Cardiac atrium fibroblast (primary cell): ENCODE measurements around a stretch of chr12.

- RAMPAGE, long total RNA = no peak
These were observed 39.4 kb downstream of the ZNF664 start for GRCh38 chr12:124012344-124012899.

DNA sequence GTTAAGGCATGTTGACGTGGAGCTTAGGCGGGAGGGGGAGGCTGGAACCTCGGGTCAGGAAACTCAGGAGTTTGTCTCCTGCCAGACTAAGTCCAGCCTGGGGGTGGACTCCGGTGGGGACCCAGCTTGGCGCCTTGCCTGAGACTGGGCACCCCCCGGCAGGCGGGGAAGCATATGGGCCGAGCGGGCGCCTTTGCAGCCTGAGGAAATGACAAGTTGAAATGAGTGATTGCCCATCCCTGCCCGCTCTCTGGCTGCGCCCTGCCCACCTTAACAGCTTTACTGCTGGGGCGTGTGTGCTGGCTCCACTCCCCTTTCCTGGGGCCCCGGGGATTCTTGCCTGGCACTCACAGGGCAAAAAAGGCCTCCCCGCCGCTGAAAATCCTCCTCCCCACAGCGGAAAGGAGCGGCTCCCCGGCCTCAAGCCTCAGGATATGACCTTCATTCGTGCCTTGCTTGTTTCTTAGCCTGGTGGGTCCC is 1.4 kb downstream of the RFLNA start:
- RAMPAGE, long total RNA = no peak

DNA sequence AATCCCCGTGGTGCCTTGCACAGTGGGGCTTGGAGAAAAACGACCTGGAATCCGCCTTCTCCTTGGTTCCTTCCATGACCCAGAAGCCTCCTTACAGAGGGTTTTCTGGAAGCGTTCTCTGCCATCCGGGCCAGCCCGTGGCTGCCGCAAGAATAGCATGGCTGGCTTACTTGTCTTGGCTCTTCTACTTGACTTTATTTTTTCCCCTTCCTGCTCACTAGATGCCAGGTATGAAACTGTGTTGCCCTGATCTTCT is 2.1 kb downstream of the RFLNA start:
- RAMPAGE, long total RNA = no peak

- RAMPAGE, long total RNA = no peak
These were observed 58.9 kb downstream of the RFLNA start for GRCh38 chr12:124353690-124354336.

GRCh38 chr12:124357739-124358788 is 63.2 kb downstream of the RFLNA start:
- RAMPAGE, long total RNA = no peak

DNA sequence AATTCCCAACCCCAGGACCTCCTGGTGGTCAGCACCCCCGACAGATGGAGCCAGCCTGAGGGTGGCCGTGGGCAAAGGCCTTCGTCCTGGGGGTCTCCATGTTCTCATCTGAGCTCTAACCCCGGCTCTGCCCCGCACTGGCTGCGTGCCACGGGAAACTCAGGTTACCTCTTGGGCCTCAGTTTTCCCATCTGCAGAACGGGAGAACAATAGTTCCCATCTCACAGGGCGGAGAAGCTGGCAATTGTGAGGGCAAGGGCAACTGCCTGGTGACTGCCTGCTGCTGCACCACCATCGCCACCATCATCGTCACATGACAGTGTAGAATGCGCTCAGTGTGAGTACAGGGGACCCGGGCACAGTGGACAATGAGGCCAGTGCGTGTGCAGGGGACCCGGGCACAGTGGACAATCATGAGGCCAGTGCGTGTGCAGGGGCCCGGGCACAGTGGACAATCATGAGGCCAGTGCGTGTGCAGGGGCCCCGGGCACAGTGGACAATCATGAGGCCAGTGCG is 78.0 kb downstream of the RFLNA start:
- RAMPAGE, long total RNA = no peak

DNA sequence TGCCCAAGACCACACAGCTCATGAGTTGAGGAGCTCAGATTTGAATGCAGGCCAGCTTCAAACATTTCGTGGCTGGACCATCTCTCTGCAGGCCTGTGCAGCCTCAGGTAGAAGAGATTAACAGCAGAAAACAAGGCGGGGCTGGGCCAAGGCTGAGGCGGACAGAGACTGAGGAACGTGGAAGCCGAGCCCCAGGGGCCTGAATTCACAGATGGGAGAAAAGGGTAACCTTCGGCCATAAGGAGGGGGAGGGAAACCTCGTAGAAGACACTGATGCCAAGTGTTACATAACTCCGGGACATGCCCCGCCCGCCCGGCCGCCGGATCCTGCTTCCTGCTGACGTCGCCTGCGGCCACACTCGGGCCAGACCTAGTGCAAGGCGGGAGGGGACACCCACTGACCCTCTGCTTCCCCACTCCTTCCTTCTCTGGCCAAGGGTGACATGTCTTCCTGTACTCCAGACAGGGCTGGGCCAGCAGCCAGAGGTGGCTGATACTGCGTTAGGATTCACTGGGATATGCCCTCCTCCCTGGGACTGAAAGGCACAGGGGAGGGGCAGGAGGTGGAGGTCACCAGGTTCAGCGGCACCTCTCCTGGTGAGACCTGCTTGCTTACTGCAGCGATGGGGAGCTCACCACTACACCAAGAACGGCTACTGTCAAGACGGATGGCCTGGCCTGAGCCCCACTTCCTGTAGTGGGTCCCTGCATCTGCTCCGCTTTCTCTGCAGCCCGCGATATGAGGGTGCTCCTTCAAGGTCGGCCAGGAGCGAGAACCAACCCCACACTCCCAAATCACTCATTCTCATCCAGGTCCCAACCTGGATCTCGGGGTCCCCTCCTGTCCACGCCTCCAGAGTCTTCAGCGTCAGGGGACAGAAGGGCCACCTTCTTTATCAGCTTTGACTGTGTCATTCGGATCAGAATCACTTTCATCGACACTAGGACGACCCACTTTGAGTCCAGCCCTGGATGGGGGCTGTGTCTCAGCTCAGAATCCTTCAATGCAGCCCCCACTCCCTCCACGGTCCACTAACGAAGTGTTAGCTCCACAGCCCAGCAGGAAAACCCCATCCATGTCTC is 87.1 kb downstream of the RFLNA start:
- RAMPAGE, long total RNA = no peak

DNA sequence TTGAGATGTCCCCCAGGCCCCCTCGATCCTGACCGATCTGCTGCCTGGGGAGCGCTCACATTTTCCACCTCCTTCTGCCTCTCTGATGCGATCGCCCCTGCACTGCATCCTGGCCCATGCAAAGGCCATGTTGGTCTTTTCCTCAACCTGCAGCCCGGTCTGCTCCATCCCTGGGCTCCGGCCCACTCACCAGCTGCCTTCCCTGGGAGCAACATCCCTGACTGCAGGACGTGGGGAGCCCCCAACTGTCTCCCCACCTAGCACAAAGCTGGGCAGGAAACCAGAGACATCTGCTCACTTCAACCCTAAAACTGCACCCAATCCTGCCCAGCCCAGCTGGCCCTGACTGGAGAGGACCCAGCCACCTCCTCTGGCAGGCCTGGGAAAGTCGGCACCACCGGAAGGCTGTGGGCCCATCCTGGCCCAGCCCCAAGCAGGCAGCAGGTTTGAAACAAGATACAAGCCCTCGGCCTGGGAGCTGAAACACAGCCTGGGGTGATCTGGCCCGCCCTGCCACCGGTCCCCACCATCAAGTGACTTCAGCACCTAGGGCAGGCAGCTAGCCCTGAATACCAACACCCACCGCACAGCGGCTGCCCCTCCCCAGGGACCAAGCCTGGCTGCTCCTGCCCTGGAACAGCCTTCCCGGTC is 115.4 kb downstream of the RFLNA start:
- RAMPAGE, long total RNA = no peak

DNA sequence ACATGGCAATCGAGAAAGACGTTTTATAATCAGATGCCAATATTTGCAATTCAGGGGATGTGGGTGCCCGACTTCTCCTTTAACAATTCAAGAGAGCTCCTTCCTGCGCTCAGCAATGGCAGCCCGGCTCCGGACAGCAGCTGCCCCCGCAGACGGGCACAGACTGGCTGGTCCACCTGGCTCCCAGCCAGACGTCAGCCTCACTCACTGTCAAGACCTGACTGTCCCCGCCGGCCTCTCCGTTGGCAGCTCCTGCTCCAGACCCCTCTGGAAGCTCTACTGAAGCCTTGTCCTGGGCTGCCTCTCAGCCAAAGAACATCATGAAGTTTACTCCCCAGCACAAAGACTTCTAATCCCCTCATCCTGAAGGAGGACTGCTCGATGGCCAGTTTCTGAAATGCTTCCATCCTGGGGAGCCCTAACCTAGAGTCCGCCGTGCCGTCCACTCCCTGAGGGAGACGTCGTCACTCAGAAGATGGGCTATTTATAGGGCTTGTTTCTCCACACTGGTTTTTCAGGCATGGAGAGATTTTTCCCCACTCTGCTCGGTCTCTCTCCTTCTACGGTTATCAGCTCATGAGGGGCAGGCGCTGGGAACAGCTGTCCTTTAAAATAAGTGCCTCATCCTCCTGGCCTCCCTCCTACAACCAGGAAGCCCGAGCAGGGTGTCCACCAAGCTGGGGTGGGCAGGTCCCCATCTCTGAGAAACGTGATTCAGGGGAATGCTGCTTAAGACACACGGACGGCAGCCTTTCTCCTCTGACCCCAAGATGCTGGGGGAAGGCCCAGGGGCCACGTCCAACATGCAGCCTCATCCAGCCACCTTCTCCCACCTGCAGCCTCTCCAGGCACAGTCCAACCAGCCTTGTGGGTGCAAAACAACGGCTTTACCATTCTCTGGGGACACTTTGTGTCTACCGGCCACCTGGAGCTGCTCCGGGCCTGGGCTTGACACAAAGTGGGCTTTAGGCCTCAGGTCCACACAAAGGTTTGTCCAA is 126.4 kb downstream of the RFLNA start:
- RAMPAGE, long total RNA = no peak

- RAMPAGE, long total RNA = no peak
These were observed 101.2 kb downstream of the NCOR2 start for GRCh38 chr12:124465926-124466841.

- RAMPAGE, long total RNA = no peak
These were observed 100.4 kb downstream of the NCOR2 start for GRCh38 chr12:124467053-124467378.

GRCh38 chr12:124490747-124491505 is 76.5 kb downstream of the NCOR2 start:
- RAMPAGE, long total RNA = no peak

GRCh38 chr12:124498821-124499241 is 68.6 kb downstream of the NCOR2 start:
- RAMPAGE, long total RNA = no peak

DNA sequence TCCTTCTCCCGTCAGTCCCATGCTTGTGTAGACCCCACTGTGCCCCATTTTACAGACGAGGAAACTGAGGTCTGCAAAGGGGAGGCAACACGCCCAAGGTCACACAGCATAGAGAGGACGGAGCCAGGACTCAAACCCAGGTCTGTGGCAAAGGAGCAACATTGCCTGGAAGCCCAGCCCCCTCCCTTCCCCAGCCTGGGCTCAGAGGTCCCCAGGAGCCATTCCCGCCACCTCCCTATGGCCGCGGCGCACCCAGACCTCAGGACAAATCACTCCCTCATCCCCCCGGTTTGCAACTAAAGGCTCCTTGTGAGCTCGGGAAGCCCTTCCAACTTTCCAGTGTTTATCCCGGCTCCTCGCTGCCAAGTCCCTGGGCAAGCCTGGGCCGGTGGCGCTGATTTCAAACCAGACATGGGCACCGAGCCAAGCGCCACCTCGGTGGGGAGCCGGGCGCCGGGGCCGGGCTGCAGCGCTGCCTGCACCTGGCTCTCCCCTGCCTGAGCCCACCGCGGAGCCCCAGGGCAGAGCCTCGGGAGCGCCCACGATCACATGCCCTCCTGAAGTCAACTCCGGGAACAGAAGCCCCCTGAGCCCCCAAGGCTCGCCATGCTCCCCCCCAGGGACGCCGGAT is 50.2 kb downstream of the NCOR2 start:
- RAMPAGE, long total RNA = no peak

DNA sequence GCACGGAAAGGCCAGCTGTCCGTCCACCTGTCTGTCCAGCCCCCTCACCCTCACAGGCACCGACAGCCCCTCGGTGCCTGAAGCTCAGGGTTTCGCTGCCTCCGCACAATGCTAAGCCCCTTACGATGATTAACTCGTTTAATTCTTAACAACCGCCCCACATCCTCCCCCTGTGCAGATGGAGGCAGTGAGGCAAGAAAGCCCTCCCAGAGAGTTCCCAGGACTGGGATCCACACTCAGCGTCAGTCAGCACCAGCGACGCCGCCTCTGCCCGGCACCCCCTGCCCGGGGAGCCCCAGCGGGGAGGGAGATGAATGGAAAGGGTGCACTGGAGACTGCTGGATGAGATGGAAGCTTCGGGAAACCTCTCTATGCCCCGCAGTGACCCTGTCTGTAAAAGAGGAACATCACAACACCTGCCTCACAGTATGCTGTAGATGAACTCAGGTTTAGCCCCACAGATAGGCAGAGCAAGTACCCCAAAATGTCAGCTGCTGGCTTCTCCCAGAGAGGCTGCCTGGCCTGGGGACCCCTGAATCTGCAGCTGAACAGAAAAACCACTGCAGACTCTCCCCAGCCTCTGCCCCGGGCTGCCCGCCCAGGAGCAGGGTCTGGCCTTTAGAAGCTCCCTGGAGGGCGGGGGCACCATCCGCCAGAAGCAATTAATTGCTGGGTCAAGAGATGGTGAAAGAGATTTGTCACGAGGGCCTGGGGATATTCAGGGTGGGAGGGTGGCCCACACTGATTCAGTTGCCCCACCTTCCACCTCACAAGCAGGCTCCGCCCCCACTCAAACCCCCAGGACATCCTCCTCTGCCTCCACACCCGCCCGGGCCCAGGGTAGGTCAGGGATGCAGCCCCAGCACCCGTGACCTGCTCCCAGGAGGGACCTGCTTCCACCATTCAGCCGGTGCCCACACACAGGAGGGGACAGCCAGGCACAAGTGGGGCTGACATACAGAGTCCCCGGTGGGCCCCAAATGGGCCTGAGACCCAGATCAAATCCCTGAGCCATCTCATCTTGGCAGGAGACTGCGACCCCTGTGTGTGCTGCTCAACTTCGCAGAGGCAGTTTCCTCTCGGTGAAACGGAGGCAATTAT is 23.3 kb downstream of the NCOR2 start:
- RAMPAGE, long total RNA = no peak

GRCh38 chr12:124633821-124634465 is 66.5 kb upstream of the NCOR2 start:
- RAMPAGE, long total RNA = no peak

DNA sequence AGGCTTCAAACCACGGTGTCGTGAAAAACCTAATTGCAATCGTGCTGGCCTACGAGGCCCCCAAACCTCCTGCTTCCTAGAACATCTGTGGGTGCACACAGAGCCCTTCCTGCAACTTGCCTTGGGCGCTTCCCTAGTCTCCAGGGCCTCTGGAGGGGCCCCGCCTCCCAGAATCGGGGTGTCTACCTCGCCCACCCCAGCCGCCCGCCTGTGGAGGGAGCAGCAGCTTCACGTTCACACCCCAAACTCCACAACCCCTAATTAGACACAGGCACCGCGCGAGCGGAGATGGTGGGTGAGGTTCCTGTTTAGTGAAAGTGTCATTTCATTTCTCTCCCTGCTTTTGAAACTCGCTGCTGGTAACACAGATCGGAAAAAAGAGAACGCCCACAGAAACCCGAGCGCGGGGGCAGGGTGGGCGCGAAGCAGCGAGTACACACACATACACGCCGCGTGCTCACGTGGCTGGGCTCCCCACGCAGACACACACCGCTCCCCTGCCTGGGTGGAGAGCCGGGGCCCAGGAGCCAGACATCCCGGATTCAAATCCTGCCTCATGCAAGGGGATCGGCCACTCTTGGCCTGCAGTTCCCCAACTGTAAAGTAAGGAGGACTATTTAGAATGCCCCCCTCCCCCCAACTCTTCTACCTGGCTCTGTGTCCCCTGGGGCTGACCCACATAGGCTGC is 79.0 kb upstream of the NCOR2 start:
- RAMPAGE, long total RNA = no peak

DNA sequence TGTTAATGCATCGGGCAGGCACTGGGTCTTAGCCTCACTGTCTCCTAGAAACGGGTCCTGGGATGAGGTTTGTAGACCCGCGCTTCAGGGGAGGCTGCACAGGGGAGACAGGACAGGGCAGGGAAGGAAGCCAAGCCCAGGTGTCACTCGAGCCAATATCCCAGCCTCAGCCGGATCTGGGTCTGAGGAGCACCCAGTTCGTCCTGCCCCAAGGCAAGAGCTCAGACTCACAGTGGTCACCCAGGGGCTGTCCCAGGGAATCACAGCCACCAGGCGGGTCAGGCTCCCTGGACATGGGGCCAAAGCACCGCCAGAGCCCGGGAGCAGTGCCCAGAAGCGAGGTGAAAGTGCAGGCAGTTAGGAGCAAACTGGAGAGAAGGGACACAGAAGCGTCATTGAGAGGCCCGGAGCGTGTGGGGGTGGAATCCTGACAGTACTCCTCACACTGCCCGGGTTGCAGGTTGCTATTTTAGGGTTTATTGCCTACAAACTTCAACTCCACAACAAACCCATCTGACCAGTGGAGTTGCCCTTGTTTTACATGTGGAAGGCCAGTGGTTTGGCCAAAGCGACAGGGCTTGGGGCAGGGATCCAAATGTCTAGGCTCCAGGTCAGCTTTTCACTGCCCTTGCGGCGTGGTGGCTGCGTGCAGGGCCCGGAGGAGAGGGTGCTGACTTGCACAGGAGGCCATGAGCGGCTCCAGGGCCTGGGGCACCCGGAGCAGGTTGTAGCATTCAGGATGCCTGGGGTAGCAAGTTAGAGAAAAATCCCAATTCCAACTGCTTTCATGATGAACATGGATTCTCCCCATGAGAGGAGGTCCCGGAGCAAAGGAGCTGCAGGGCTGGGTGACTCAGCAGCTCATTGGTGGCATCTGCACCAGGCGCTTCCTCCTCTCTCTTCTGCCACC is 112.2 kb upstream of the NCOR2 start:
- RAMPAGE, long total RNA = no peak

GRCh38 chr12:124694597-124695444 is 127.4 kb upstream of the NCOR2 start:
- RAMPAGE, long total RNA = no peak

DNA sequence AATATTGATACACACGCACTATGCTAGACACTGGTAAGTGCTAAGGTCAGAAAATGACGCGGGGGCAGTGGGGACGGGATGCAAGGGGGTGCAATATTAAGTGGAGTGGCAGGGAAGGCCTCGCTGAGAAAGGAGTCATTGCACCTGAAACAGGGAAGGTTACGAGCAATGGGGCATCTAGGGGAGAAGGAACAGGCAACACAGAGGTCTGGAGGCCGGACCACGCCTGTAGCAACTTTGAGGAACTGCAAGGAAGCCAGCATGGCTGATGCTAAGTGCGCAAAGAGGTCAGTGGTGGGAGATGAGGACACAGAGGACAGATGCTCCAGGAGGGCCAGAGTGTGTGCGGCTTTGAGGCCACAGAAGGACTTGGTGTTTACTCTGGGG is 143.9 kb downstream of the SCARB1 start:
- RAMPAGE, long total RNA = no peak